ENCODE measurements around a stretch of chr1.

- PRO-cap: no peak
- RRBS, 2 experiments: no CpG with 5 or more reads among the region's 5 CpGs
Measured at GRCh38 chr1:154608409-154608514, 276 bp upstream of the ADAR start.

DNA sequence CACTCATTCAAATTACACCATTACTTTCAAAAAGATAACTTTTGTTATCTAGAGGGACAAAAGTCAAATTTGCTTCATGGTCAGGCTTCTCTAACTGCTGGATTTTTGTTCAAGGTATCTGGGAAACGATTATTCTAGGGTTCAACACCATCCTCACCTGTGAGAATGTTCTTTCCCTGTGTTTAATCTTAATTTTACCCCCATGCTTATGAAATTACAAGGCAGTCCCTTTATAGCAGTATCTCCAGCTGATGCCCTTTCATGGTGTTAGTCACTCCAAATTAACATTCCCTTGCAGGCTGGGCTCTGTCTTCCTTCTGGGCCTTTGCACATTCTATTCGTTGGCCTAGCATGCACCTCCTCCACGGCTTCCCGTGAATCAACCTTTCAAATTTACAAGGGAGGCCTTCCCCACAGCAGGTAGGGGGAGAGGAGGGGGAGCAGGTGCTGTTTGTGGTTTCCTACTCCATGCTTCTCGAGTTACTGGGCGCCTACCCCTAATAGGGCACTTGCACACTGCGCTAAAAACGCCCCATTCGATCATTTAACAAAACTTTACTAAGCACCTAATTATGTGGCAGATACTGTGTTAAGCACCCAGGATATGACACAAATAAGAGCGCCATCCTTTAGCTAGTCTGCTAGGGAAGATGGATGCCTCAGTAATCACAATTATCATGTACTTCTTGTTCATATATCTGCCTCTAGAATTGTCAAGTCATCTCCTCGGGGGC is 1.4 kb upstream of the ADAR start:
- PRO-cap: no peak
- RRBS, 2 experiments: no CpG with 5 or more reads among the region's 11 CpGs

GRCh38 chr1:154791908-154792315 is 78.2 kb downstream of the KCNN3 start:
- PRO-cap: no peak
- RRBS, 2 experiments: no CpG with 5 or more reads among the region's 5 CpGs

DNA sequence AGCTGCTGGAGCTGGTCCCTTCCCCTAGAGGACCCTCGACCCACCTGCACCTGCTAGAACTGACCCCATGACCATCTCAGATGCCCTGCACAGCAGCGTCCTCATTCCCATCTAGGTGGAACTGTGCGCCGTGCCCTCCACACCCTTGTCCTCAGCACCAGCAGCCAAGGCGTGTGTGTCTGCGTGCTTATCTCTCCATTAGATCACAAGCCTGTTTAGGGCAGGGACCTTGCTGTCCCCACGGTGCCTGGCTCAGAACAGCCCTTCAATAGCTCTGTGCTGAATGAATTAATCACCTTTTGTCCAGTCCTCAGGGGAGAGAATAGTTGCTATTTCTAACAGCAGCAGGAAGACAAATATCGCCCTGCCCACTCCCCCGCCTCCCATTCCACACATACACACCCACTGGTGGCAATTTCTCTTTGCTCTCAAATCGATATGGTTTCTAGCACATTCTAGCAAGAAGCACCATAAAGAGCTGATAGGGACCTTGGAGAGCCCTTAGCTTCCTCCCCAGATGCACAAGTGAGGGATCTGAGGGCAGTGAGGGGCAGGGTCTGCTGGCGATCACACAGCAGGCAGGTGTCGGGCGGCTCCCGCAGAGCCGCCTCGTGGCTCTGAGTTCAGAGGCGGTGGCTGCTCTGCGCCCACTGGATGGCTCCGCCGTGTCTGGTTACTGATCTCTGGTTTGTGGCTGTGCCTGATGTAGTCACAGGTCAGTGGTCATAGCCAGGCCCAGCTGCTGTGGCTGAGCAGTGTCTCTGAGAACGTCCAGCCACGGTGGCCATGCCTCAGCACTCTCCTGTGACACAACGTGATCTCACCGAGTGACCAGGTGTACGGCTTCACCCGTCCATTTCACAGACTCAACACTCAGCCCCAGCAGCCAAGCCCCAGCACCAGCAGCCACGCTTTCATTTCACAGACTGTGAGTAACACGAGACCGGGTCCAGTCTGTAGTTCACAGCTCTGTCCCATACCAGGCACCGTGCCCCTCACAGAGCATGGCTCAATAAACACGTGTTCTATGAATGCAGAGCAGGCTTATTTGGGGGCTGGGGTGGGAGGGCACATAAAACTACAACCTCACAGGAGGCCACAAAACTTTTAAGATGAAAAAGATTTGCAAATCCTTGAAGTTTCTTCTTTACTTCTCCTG is 61.4 kb downstream of the KCNN3 start:
- PRO-cap: no peak
- RRBS, 2 experiments: no CpG with 5 or more reads among the region's 31 CpGs

DNA sequence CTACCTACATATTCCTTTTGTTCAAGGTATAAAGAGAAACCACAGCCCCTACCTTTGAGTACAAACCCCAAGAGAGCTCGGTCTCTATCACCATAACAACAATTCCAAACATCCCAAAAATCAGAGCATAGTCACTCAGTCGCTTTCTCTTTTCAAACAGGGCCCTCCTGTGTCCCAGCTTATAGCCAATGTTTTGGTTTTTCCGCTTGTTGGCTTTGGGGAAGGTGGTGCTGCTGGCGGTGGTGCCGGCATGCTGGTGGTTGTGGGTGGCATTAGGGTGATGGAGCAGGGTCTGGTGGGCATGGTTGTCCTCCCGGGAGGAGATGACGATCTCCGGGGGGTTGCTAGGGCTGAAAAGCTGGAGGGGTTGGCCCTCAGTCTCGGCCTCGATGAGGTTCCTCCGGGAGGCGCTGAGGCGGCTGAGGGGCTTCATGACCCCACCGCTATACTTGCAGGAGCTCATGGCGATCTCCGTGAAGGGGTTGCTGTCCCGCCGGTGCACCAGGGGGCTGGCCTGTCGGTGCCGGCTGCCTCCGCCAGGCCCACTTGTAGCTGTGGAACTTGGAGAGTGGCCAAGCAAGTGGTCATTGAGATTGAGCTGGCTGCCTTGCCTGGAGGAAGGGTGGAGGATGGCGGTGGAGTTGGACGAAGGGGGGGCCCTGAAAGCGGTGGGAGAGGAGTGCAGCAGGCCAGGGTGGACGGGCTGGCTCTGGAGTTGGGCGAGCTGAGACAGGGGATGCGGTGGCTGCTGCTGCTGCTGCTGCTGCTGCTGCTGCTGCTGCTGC is 909 bp downstream of the KCNN3 start:
- PRO-cap: no peak
- RRBS, 2 experiments: 4 to 8% methylated on average over 10 to 12 of the region's 27 CpGs

- PRO-cap: no peak
- RRBS, 2 experiments: no CpG with 5 or more reads among the region's 13 CpGs
Measured at GRCh38 chr1:154943841-154945141, 7.8 kb upstream of the PMVK start.

GRCh38 chr1:154946084-154946937 is 9.6 kb downstream of the PBXIP1 start:
- PRO-cap: no peak
- RRBS, 2 experiments: 84 to 94% methylated on average over 5 to 6 of the region's 15 CpGs

GRCh38 chr1:154956947-154957482 is 1.1 kb upstream of the PBXIP1 start:
- PRO-cap: no peak
- RRBS, 2 experiments: no CpG with 5 or more reads among the region's 9 CpGs

- PRO-cap: no peak
- RRBS, 2 experiments: 49 to 55% methylated on average over 2 to 4 of the region's 13 CpGs
Measured at GRCh38 chr1:154963094-154964042, 1.8 kb upstream of the PYGO2 start.

DNA sequence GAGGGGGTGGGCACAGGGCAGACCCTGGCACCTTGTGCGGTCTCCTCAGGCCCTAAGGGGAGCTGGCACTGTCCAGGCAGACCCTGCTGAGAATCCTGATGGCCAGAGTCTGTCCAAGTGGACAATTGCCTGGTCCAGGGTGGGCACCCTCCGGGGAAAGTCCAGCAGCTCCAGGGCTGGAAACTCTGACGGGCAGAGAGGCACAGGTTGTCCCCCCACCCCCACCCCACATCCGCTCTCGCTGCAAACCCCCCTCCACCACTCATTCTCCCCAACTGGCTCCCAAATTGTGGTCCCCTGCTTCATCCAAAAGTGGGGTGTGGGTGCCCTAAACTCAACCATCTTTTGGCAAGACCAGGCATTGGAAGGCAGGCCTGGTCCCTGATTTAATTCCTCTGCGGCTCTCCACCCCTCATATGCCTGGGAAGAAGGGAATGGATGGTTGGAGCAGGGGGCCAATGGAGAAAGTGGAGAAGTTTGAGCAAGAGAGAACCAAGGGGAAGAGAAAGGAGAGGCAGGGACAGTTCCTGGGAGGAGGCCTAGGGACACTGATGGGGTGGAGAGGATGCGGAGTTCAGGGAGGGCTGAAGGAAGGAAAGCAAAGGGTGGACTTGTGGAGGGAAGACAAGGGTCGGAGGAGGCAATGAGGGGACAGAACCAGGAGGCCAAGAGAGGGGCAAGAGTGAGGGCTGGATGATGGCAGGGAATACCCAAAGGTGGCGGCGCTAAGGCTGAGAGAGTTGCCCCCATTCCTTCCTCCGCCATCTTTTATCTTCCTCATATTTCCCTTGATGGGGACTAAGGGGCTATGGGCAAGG is 7.0 kb downstream of the ZBTB7B start:
- PRO-cap: no peak
- RRBS, 2 experiments: no CpG with 5 or more reads among the region's 11 CpGs

GRCh38 chr1:155014566-155015972 is 12.5 kb downstream of the ZBTB7B start:
- PRO-cap: no peak
- RRBS, 2 experiments: 74 to 89% methylated on average over 3 to 6 of the region's 48 CpGs

- PRO-cap: no peak
- RRBS, 2 experiments: 35% methylated on average over 3 of the region's 19 CpGs; no CpG with 5 or more reads in 1 of the 2 experiments
Measured at GRCh38 chr1:155043095-155044229, 7.7 kb upstream of the ADAM15 start.

DNA sequence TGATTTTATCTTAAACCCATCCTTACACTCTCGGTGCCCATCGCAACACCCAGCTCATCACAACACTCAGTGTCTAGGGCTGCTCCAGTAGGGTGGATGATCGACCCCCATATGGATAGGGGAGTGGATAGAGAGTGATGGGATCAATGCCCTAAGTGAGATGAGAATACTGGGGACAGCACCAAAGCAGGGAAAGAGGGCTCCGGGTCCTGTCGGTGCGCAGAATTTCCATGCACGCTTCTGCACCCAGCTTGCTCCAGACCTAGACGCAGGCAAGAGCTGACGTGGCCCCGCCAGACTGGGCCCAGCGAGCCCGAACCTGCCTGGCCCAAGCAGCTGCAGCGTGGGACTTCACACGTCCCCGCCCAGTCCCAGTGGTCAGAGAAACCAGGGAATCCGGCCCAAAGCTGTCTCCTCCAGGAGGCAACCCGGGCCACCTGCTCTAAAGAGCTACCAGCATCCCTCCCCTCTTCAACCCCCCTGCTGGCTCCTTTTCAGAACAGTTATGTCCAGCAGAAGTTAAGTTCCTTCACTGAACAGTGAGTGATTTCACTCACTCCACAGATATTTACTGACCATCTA is 2.3 kb upstream of the EFNA1 start:
- PRO-cap: no peak
- RRBS, 2 experiments: no CpG with 5 or more reads among the region's 17 CpGs

DNA sequence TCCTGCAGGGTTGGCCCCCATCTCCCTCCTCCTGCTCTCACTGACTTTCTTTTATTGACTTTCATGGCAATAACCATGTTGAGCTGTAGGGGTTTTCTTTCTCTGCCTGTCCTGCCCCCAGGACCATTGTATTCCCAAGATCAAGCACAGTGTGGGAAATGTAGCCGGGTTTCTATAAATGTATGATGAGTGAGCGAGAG is 5.9 kb upstream of the DPM3 start:
- PRO-cap: no peak
- RRBS, 2 experiments: no CpG with 5 or more reads among the region's 2 CpGs

DNA sequence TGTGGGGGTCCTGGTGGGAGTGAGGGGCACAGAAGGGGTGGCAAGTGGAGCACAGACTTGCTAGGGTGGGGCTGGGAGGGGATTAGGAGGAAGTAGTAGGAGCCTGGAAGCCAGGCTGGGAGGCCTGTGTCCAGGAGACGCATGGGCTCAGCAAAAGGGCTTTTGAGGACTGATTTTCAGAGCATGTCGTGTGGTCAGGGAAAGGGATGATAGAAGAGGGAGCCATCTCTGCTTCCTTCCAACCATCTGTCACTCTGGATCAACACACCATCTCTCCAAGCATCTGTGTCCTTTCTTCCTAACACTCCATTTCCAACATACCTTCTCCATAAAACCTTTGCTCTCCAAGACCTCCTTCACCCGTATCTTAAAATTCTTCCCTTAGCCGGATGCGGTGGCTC is 8.5 kb downstream of the TRIM46 start:
- PRO-cap: no peak
- RRBS, 2 experiments: no CpG with 5 or more reads among the region's 5 CpGs

DNA sequence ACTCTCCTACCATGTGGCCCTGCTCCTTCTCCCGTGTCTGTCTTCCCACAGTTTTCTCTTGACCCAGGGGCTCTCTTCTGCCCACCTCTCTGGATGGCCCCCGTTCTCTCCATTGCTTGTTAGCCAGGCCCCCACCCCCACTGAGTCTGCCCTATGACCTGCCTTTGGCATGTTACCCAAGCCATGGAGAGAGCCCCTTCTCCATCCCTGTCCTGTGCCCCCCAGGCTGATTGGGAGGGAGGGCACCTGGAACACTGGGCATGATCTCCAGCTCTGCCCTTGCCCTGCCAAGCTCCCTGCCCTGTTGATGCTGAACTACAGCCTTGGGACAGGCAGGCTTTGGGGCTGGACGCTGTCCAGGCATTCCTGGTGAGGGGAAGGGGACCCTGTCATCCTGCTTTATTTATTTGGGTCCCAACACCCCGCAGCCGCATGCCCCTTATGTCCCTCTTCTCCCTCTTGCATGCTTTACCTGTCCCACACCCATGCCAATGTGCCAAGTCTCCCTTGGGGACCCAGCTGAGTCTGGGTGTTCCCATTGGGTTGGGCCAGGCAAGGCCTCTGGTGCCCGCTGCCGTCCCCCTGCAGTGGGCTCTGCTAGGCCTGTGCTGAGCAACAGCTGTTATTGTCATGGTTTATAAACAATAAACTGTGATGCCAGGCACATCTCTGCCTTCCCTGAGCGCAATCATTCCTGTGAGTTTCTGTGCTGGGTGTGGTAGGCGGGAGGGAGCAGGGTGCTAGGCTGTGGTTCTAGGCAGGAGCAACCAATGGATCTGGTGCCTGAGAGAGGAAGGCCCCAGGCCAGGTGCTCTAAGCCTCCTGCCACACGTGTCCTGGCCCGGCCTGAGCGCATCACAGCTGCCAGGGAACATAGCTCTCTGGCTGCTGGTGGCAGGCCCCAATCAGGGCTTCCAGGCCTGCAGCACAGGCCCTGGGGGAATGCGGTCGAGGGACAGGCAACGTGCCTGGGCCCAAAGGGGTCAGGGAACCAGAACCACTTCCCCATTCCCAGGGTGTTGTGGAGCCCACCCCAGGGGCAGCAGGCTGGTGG is 11.0 kb downstream of the TRIM46 start:
- PRO-cap: no peak
- RRBS, 2 experiments: no CpG with 5 or more reads among the region's 15 CpGs

GRCh38 chr1:155196072-155196715 is 11.5 kb downstream of the THBS3 start:
- PRO-cap: no peak
- RRBS, 2 experiments: no CpG with 5 or more reads among the region's 5 CpGs

GRCh38 chr1:155200281-155201294 is 7.1 kb downstream of the THBS3 start:
- PRO-cap: no peak
- RRBS, 2 experiments: no CpG with 5 or more reads among the region's 11 CpGs

DNA sequence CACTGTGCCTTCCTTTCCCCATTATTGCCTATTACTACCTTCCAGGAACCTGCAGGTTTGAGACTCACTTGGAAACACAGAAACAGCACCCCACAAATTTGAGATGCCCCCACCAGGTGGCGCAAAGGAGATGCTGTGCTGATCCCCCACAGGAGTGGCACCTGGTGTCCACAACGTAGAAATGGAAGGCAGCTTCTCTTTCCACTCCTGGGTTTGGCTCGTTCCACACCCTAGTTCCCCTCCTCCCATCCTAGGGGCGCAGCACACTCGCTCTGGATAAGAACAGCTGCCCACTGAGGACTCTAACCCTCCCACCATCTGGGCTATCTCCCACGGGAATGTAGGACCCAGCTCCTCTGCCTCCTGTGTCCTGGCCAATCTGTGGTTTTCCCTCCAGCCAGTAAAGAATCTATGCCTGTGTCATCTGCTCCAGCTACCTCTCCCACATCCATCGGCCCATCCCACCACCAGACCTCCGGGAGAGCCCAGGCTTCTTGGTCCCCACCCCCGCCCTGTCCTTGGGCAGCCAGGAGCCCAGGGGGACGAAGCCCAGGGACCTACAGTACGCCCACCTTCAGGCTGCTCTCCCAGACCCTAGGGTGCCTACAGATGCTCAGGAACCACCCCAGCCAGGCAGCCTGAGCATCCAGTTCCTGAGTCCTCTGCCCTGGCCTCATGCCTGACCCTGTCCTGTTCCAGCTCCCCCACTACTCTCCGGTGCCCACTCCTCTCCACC is 626 bp downstream of the THBS3 start:
- PRO-cap: no peak
- RRBS, 2 experiments: no CpG with 5 or more reads among the region's 12 CpGs

DNA sequence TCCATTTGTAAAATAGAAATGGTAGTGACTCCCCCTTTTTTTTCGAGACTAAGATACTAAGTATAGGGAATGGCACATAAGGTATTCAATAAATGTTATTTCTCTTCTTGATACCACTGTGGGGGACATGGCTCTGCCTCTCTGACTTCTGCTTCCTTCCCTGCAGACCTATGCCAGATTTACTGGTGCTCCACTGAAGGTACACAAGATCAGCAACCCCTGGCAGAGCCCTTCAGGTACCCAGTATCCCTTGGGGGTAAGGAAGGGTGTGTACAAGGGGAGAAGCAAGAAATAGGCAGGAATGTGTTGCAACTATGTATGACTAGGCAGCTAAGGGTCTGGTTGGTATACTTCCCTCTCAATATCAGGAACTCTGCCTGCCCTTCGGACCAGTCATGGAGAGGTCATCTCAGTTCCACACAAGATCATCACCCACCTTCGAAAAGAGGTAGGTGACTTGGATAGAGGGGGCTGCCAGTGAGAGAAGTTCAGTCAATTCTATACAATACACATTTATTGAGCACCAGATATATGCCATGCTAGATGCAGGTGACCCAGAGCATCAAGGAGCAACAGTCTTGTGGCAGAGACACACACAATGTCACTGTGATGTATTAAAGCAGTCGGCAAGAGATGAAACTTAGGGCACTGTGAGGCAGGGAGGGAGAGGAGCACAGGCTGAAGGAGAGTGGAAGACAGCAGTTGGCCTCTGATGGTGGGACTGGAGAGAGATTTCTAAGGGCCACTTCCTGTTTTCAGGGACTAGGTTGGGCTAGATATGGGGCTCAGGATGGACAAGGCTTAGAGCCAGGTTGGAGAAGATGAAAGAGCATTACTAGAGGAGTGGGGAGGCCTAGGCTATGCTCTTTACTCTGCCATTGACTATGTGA is 1.9 kb downstream of the MTX1 start:
- PRO-cap: no peak
- RRBS, 2 experiments: no CpG with 5 or more reads among the region's 4 CpGs

Measured in astrocyte (in vitro differentiated cells and primary cell).